GM19239 (cell line): Measurements from ENCODE around the gene RABEP1.

GRCh38 chr17:4834713-4835321, 1.7 kb downstream of the MINK1 start:
- RRBS, result no CpG with 5 or more reads among the region's 8 CpGs

GRCh38 chr17:4900144-4900557, 815 bp downstream of the C17orf107 start:
- RRBS, result 24% methylated on average over 14 of the region's 31 CpGs

- RRBS, result 0% methylated on average over 1 of the region's 20 CpGs
These were observed 554 bp downstream of the SLC25A11 start for GRCh38 chr17:4939217-4939766.

GRCh38 chr17:4947119-4948172, 884 bp downstream of the PFN1 start:
- RRBS, result 3% methylated on average over 10 of the region's 64 CpGs

DNA sequence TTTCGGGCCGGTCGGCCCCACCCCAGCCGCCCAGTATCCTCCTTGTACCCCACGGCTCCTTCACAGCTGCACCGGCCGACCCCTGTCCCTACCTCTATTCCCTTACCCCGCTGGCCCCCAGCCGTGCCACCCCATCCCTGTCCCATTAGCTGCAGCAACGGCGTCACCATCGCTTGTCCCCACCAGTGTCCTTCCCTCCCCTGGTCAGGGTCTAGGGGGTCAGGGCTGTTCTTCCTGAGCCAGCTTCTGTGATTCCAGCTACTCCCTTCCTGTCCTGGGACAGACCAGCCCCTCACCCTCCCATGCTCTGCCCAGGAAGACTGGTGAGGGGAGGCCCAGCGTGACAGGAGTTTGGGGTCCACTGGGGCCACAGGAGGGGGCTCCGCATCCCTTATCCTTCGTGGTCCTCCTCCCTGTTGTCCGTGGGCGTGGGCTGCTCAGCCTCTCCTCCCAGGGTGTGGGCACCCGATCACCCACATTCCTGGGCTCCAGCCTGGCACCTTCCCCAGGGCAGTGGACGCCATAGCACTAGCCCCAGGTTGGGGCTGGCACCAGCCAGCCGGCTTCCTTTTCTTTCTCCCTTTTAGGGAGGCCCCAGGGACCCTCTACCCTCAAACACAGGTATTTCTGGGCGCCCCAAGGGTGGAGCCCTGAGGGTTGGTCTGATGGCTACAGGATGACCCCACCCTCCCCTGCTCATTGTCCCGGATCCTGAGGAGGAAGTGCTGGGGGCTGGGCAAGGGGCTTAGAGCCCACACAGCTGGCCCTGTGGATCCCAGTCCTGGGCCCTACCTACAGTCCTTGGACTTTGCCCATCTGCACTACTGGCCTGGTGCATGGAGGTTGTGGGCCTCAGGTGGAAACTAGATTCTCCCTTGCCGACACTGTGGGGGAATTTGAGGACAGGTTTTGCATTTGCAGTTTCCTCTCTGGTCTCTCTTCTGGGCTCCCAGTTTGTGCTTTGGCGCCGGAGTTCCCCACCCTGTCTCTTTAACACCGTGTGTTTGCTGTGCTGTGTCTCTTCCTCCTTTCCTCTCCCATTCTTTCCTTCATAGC, 1.0 kb downstream of the KIF1C start:
- RRBS, result 15% methylated on average over 7 of the region's 26 CpGs

GRCh38 chr17:4999969-5000896, 2.5 kb downstream of the KIF1C start:
- RRBS, result no CpG with 5 or more reads among the region's 14 CpGs

GRCh38 chr17:5003164-5004313, 5.8 kb downstream of the KIF1C start:
- RRBS, result 80% methylated on average over 1 of the region's 27 CpGs

DNA sequence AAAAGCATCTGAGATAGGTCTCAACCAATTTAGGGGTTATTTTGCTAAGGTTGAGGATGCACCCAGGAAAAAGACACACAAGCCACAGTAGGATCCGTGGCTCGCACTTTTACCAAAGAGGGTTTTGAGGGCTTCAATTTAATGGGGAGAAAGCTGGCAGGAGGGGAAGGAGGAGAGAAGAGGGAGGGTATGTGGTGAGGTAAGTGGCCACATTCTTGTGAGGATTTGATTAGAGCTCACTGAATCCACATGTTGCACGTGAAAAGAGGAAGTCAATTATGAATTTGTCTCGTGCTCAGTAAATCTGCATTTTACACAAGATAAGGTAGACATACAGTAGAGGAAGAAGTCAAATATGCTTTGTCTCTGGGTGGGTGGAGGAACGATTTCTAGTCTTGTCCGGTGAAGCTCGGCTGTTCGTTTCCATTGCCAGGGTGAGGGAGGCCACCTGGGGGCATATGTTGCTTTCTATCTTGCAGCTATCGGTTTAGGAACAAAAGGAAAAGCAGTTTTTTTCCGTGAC, 876 bp downstream of the ZNF232 start:
- RRBS, result no CpG with 5 or more reads among the region's 10 CpGs

DNA sequence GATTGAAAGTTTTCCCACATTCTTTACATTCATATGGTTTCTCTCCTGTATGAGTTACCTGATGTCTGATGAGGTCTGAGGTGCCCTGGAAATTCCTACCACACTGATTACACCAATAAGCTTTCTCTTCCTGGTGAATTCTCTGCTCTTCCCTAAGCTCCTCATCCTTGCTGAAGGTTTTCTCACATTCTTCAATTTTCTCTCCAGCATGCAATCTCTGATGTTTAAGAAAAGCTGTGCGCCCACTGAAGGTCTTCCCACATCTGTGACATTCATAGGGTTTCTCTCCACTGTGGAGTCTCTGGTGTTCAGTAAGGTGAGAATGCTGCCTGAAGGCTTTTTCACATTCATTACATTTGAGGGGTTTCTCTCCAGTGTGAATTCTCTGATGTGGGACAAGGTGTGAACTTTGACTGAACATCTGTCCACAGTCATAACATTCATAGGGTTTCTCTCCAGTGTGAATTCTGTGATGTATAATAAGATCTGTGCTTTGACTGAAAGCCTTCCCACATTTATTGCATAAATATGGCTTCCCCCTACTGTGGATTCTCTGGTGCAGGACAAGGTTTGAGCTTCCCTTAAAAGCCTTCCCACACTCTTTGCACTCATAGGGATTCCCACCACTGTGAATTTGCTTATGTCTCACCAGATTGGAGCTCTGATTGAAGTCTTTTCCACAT, 8.5 kb downstream of the ZNF594 start:
- RRBS, result no CpG with 5 or more reads among the region's 1 CpG

DNA sequence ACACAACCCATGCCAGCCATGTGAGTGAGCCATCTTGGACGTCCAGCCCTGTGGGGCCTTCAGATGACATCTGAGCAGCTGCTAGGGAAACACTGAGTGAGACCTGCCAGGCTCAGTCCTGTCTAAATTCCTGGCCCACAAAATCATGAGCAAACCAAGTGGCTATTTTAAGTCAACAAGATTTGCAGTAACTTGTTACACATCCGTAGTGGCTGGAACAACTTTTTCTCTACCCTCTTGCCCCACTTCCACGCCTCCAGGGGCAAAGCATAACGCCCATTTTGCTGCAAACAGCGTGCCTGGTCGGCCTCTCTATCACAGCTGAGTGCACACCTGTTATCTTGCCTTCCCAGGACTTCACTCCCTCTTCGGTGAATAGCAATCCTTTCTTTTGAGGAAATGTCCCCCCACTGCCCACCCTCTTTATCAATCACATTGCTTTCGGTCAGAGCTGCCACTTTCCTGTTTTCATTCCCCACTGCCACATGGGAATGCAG, 7.3 kb upstream of the SCIMP start:
- RRBS, result no CpG with 5 or more reads among the region's 8 CpGs

GRCh38 chr17:5281757-5282951, at the start of gene RABEP1:
Gene RABEP1 (plus strand): TSS chr17:5282284.
- RRBS, result 2% methylated on average over 37 of the region's 132 CpGs

DNA sequence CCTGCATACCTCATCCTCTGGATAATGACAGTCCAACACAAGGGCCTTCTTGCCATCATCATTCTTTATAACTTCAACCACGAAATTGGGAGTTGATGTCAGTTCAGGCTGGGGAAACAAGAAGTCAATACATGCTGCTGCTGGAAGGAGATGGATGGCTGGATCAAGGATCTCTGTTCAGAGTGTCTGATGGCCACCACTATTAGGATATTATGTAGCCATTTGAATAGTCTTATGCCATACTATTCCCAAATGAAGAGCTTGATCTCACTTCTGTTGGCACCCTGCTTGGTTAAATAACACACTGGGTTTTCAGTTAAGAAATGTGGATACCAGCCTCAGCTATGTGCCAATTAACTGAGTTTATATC, 5.3 kb downstream of the C1QBP start:
- RRBS, result no CpG with 5 or more reads among the region's 1 CpG

GRCh38 chr17:5437744-5438329, 1.1 kb downstream of the C1QBP start:
- RRBS, result no CpG with 5 or more reads among the region's 5 CpGs

DNA sequence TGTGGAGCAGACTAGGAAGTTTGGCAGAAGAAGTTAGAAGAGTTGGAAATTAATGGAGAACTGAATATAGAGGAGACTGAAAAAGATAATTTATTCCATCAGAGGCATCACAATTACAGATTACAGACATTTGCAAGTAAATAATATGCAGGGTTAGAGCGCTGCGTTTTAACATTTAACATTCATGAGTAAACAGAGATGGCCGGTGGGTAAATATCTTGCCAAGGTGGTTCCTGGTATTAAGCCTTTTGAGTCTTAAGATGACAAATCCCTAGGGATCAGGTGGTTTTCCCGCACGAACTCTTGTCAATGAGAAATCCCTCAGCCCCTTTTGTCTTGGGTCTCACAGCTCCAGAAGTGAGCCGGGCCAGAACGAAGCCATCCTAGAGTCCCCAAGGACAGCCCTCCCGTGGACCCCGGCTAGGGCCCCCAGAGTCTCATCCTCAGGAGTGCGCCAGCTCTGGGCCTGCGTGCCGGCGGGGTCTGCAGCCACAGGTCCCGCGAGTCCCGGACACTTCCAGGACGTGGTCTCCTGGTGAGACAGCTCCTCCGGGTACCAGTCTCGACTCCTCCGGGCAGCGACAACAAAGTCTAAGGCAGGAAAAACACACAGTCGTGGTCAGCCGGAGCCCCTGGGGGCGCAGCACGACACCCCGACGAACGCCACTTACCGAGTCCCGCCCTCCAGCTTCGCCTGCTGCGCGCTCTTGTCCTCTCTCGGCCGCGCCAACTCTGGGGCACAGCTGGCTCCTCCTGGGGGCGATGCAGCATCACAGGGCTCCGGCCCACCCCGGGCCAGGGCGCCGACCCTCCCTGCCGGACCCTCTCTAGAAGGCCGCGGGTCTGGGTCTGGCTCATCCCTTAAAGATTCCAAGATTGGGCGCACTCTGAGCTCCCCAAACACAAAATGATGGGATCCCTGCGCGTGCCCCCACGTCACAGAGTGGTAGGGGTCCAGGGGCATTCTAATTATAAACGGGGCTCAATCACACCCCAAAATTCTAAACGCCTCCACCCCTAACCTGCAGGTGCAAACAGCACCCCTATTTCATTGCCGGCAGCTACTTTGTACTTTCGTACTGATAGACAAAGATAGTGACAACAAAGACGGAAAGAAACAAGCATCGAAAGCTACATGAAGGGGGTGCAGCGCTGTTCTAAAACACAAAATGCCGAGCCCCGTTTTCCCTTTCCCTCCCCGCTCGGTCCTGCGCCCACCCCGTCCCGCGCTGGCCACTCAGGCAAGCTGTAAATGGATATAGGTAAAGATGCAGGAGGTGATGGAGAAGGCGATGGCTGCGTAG, 994 bp downstream of the ENSG00000286190 start:
- RRBS, result 94% methylated on average over 11 of the region's 65 CpGs

- RRBS, result no CpG with 5 or more reads among the region's 4 CpGs
These were observed 8.0 kb upstream of the ENSG00000286190 start for GRCh38 chr17:5508706-5509398.

GRCh38 chr17:5583459-5584209, 675 bp downstream of the NLRP1 start:
- RRBS, result no CpG with 5 or more reads among the region's 17 CpGs

DNA sequence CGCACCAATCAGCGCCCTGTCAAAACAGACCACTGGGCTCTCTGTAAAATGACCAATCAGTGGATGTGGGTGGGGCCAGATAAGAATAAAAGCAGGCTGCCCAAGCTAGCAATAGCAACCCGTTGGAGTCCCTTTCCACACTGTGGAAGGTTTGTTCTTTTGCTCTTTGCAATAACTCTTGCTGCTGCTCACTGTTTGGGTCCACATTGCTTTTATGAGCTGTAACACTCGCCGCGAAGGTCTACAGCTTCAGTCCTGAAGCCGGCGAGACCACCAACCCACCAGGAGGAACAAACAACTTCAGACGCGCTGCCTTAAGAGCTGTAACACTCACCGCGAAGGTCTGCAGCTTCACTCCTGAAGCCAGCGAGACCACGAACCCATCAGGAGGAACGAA, 187.8 kb upstream of the NLRP1 start:
- RRBS, result no CpG with 5 or more reads among the region's 15 CpGs

DNA sequence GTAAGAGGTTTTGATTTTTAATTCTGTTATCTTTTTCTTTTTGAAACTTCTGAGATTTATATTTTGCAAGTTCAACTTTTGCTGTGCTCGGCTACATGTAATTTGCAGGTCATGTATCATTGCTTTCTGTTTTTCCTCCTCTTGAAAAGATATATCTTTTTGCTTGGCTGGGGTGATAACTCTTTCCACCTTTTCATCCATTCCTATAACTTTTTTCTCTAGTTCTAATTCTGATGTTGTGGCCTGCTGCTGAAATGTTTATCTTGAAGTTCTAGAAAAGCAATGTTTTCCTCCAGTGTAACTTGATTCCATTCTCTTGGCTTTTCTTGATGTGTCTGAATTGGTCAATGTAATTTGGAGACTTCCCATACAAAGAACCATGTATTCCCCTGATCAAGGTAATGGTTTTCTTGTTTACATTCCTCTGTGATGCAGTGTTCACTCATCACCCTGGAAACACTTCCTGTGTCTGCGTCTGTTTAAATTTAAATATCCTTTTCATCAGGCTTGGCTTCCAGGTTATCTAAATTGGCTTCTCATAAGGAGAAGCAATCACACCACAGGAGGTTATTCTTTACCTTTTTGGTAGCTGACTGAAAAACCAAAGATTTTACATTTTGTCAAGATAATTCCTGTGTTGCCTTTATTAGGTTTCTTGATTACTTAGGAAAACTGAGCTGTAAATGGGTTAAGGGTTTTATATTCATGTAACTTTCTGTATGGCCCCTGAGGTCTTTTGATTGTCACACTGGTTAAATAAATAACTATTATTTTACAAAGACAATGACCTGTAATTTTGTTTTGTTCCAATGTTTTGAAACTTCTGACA, 237.3 kb upstream of the WSCD1 start:
- RRBS, result no CpG with 5 or more reads among the region's 2 CpGs

GRCh38 chr17:6509404-6509945, 46.9 kb downstream of the PITPNM3 start:
- RRBS, result 81% methylated on average over 2 of the region's 9 CpGs

- RRBS, result 8% methylated on average over 10 of the region's 46 CpGs
These were observed 859 bp downstream of the PITPNM3 start for GRCh38 chr17:6555349-6556043.